SJCRH30 (cell line): ENCODE measurements around the genes RORC, TCHHL1 and TCHH.

DNA sequence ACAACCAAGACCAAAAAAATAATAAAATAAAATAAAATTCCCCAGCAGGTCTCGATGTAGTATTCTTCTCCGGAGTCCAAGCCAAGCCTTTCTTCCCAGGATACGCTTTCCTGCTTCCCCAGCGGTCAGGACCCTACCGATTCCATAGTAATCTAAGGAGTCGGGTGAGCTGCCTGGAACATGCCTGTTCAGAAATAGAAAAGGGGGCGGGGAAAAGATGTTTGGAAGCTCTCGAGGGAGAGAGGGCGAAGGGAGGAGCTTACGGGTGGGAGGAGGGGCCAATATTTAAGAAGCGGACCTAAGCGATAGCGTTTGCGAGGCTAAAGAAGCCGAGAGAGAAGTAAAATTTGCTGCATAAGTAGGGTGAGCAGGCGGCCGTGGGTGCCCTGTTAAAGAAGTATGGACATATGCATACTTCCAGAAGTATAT is 302 bp upstream of the PI4KB start:
- RAMPAGE, long total RNA, result no peak

DNA sequence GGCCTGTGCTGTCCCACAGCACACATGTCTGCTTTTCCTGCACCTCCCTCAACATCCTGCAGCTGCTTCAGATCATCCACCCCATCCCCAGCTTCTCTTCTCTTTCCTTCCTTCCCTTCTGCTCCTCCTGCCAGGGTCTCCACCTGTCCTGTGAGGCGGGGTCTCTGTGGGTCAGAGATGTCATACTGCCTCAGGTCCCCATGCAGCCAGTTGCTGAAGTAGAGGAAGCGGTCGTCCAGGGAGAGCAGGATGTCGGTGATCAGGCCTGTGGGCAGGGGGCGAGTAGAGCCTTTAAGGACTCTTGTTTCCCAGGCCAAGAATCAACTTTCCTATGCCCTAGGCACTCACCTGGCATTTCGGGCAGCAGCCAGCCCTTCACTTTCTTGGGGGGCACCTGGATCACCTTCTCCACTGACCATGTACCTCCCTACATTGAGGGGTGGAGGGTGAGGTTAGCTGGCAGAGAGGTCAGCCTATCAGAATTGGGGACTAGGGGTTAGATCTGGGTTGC is 7.0 kb downstream of the SELENBP1 start:
- RAMPAGE, long total RNA, result no peak

- RAMPAGE, long total RNA, result no peak
Observed at GRCh38 chr1:151540034-151540258, 163 bp upstream of the TUFT1 start.

GRCh38 chr1:151568784-151569168 is 28.7 kb downstream of the TUFT1 start:
- RAMPAGE, long total RNA, result no peak

DNA sequence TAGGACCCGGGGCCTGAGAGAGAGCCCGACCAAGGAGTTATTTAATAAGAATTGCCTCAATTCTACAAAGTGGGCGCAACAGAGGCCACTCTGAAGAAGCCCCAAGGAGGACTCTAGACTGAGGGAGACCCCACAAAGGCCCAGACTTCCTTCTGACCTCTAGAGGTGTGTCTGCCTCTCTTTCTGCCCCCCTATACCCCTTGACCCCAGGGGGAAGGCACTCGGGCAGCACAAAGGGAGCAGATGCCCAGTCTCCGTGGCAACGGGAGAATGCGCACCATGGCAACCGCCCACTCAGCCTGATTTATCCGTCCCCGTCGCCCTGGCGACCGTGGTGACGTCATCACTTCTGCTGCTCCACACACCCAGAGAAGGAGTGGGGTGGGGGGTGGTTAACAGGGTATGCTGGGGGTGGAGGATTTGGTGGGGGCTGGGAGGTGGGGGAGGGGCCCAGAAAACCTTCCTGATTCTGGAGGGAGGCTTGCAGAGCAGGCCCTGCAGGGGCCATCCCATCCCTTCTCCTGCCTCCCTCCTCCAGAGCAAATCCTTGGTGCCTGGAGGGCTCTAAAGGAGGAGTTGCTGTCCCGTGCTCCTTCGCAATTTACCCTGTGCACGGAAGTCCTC is 6.4 kb downstream of the CELF3 start:
- RAMPAGE, long total RNA, result no peak

DNA sequence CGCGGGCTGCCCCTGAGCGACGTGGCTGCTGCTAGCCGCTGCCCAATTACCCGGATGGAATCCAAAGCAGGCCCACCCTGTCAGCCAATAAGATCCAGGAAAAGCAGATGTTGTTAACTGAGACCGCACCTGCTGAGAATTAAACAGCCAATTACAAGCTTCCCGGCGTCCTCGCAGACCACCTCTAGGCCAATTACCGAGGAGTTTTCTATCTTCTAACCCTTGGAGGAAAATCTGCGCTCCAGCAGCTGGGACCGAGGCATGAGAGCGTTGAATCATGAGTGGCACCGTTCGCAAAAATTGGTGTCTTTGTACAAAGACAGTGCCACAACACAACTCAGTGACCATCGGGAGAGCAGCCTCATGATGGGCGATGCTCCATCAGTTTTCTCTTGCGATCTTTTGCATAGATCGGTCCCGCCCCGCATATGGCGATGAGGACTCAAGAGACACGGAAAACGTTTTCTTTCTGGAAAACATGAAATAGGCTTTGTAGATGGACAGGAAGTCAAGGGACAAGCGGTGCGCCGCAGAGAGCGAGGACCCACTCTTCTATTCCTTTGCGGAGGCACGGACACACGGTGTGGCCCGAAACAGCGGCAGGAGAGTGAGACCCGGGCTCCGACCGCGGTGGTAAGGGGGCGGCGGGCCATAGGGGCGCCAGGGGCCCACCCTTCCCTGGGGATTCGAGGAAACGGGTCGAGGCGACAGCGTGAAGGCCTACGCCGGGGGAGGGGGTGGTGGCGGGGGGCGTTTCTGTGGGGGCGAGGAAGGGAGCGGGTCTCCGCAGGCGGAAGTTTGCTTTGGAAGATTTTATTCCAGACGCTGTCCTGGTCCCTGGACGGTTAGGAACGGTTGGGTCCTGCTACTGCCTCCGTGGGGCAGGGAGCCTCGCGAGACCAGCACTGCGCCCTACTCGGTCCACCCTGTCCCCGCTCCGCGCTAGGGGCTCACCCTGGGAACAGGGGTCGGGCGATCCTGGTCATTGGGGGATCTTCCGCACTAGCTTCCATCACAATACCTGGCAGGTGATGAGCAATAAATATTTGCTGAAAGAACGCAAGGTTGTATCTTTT is 651 bp upstream of the TDRKH start:
- RAMPAGE, long total RNA, result no peak

DNA sequence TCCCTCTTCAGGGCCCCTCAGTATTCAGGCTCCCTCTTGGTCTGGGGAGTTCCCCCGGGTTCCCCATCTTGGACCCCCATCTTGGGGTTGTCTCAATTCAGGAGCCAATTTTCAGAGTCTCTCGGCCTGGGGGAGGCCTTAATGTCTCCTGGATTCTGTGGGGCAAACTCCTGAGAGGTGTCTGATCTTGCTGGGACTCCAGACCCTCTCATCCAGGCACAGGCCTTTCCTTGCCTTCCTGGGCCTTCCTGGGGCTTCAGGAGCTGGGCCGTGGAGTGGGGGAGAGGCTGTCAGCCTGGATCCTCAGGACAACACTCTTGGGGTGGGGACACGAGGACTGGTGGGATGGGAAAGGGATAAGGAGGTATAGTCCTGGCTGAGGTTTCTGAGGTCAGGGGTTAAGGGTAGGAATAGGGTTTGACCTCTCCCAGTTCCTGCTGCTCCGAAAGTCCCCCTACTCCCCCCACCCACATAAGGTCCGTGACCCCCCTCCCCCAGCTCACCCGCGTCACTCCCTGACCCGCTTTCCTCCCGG is 4.1 kb downstream of the RORC start:
- RAMPAGE, long total RNA, result no peak

GRCh38 chr1:151831406-151832157 is at the start of gene RORC:
Gene RORC, minus strand, starts transcription at chr1:151831802.
- RAMPAGE, long total RNA, result no peak

DNA sequence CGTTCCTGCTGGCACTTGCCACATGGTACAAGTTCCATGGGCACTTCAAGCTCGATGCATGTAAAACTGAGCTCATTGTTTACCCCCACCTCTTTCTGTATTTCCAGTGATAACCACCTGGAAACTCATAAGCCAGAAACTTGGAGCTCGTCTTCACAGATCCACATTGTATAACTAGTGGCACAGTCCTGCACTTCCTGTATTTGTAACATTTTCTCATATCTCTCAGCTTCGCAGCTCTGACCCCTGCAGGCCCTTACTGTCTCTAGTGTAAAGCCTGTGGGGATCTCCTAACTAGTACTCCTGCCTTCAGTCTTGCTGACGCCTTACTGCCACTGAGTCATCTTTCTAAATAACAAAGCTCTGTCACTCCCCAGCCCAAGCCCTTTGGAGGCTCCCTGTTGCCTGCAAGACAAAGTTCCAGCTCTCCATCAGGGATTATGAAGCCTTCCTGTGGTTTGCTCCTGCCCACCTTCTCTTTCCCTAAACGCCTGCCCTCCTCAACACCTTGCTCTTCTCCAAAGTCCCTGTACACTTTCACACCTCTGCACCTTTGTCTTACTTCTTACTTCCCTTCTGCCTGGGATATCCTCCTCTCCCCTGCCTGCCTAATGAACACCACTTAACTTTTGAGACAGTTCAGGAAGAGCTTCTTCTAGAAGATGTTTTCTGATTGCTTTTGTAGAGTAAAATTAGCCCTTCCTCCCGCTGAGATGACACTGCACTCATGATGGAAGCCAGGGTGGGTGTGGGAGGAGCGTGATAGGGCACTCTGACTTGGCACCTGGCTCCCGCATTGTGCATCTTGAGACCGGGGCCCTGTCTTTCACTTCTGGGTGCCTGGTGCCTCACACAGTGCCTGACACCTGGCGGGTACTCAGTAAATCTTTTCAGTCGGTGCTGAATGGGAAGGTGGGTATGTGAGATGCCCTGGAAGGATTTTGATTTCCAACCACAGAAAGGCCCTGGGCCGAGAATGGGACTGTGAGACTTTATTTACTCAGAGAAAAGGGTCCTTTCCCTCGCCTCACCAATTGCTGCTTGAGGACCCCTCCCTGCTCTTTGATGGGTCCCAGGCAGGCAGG is 6.8 kb upstream of the C2CD4D start:
- RAMPAGE, long total RNA, result no peak

DNA sequence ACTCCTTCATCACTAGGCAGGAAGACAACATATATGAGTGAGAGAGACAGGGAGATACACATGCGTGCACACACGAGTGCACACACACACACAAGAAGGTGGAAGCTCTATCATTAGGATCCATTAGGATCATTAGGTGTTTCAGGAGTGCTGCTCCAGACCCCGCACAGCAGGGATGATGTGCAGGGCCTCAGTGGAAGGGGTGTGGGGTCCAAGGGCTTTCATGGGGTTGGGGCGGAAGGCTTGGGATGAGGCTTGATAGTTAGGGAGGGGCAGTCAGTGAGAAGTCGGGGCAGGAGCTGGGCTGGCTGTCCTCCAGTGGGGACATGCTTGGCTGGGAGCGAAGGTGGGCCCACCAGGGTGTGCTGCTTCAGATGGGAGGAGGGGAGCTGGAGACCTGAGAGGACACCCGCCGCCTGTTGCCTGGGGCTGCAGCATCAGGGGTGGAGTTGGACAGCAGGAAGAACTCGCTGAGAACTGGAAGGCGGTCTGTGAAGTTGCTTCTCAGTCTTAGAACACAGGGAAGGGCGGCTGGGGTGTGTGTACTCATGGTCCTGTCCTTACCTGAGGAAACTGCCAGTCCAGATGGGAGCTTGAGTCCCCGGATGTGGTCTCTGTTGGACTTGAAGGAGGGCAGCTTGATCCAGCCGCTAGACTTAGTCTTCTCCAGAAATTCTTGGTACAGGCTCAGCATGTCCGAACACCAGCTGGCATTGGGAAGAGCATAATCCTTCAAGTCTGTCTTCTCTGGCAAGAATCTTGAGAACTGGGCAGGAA is 1.6 kb downstream of the THEM5 start:
- RAMPAGE, long total RNA, result no peak

- RAMPAGE, long total RNA, result no peak
Observed at GRCh38 chr1:151944188-151945531, 35.3 kb upstream of the THEM4 start.

DNA sequence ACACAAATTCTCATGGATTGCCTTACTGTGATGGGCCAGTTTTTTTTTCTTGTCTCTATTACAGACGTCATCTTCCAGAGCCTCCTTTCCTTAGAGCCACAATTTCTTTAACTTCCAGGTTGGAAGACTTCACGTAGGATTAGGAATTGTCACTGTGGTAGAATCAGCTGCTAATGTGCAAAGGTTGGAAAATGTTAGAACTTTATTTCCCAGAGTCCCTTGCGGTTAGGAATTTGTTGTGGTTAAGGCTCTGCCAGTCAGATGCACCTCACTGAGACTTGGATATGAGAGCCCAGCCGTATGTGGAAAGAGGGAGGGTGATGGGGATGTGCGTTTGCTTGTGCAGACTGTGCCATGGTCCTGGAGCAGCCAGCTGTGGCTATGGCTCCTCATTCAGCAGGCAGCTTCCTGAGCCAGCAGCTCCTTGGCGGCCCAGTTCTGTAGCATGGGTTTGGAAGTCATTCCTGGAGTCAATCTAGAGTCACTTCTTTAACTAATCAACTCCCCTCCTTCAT is 12.5 kb downstream of the S100A10 start:
- RAMPAGE, long total RNA, result no peak

DNA sequence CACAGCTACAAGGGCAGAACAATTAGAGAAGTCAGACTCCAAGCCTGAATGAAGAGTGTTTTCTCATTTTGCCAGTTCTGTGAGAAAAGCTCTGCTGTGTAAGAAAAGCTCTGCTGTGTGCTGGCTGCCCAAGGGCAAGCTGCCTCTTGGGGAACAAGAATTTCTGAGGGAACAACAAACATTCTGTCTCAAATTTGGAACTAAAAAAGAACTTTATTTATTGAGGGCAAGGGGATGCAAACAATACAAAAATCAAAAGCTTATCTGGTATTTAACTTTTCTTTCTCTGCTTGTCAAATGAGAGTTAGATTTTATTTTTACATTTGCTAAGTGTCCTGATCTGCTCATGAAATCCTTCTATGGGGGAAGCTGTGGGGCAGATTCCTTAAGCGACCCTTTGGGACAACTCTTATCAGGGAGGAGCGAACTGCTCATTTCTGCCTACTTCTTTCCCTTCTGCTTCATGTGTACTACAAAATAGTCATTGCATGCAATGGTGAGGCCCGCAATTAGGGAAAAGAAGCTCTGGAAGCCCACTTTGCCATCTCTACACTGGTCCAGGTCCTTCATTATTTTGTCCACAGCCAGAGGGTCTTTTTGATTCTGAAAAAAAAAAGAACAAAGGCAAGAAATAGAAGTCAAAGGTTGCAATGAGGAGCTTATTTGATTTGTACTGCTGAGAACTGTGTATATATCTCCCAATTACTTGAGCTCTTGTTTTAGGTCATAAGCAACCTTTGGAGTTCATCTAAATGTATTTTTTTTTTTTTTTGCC is 10.8 kb downstream of the S100A10 start:
- RAMPAGE, long total RNA, result no peak

GRCh38 chr1:151988215-151988575 is 5.5 kb downstream of the S100A10 start:
- RAMPAGE, long total RNA, result no peak

- RAMPAGE, long total RNA, result no peak
Observed at GRCh38 chr1:151992217-151992930, 1.3 kb downstream of the S100A10 start.

DNA sequence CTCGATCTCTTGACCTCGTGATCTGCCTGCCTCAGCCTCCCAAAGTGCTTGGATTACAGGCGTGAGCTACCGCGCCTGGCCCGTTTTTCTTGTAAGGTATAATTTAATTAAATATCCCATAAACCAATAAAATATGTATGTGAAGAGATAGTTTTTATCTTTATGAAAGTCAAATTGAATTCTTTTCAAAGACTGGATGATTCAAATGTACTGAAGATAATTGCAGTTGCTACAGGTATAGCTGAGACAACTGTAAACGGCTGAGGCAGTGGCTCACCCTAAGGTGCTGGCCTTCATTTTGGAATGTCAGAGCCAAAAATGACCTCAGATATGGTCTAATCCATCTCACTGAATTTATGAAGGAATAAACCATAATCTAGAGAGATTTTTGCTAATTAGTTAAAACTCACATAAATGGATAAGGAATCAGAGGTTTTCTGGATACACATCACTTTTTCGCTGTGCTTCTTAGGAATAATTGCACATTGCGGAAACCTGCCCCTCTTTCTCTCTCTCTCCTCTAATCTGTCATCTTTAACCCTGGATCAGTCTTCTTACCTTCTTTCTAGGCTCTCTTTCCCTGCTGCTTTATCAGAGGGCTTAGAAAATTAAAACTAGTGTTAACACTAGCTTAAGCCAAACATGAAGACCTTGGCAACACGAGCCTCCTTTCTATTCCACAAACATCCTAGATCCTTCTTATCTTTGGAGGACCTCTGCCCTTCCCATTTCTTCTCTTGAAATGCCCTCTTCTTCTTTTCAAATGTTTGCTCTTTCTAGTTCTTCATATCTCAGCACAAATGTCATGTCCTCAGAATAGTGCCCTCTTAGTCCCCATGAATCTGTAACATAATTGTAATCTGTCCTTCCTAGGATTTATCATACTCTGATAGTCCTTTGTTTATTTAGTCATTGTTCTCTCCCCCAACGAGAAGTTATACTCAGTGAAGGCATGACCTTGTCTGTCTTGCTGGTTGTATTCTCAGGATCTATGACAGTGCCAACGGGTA is 5.2 kb downstream of the S100A11 start:
- RAMPAGE, long total RNA, result no peak

GRCh38 chr1:152088946-152089200 is at the start of gene TCHHL1:
Gene TCHHL1, minus strand, starts transcription at chr1:152089064.
- RAMPAGE, long total RNA, result no peak

DNA sequence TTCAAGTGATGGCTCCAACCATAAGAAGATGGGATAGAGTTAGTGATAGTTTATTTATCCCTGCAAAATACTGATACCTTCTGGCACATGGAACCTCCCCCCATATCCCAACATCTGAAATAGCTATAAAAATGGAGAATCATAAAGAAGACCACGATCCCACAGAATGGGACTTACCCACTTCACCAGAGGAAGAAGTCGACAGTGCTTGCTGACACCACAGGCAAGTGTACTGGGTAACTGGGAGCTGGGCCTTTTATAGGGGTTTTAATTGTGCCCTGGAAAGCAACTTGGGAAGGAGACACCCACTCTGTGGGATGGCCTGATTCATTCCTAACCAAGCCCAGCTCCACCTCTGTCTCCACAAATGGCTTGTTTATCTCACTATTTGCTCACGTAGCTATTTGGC is at the start of gene TCHH:
Gene TCHH (minus strand): TSS at position 231 of the 409 bp plus-strand sequence.
- RAMPAGE, long total RNA, result no peak

GRCh38 chr1:152167848-152168420 is 8.9 kb upstream of the RPTN start:
- RAMPAGE, long total RNA, result no peak

GRCh38 chr1:152314220-152314830 is 10.7 kb downstream of the FLG start:
- RAMPAGE, long total RNA, result no peak